CD14-positive monocyte (primary cell): Measurements from ENCODE around the gene SAR1B.

GRCh38 chr5:132871332-132872527 is 1.7 kb upstream of the LEAP2 start:
- CAGE, long polyA plus RNA = no peak

GRCh38 chr5:132874640-132875466 is 1.4 kb downstream of the LEAP2 start:
- CAGE, long polyA plus RNA = no peak

- CAGE, long polyA plus RNA = no peak
These were observed 42.1 kb downstream of the LEAP2 start for GRCh38 chr5:132915669-132915914.

DNA sequence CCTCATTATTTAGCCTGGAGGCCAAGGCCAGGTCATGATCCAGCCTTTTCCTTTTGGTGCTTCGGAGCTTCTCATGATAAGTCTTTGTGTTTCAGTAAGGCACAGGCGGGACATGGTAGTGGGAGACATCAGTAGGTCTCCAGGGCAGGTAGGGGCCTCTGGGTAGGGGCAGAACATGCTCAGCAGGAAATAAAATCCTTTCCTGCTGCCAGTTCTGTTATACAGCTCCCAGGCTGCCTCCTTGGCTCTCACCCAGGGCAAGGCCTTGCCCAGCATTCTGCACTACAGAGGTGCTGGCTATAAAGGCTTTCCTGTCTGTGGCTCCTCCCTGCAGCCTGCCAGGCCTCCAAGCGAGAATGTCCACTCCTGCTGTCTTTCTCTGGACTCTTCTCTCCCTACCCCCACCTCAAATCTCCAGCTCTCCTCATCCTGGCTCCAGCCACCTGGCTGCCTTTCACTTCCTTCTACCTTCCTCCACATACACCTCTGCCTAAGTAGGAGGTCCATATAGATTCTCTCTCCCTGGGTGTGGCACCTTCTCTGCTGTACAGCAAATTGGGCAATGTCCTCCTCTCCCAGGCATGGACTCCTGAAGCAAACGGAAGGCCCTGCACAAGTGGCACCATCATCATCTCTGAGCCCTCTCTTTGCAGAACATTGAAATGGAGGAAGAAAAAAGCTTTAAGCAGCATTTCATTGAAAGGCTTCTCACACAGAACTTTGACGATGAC is 128.6 kb downstream of the FSTL4 start:
- CAGE, long polyA plus RNA = no peak

GRCh38 chr5:134127943-134128277 is 13.4 kb downstream of the TCF7 start:
- CAGE, long polyA plus RNA = no peak

DNA sequence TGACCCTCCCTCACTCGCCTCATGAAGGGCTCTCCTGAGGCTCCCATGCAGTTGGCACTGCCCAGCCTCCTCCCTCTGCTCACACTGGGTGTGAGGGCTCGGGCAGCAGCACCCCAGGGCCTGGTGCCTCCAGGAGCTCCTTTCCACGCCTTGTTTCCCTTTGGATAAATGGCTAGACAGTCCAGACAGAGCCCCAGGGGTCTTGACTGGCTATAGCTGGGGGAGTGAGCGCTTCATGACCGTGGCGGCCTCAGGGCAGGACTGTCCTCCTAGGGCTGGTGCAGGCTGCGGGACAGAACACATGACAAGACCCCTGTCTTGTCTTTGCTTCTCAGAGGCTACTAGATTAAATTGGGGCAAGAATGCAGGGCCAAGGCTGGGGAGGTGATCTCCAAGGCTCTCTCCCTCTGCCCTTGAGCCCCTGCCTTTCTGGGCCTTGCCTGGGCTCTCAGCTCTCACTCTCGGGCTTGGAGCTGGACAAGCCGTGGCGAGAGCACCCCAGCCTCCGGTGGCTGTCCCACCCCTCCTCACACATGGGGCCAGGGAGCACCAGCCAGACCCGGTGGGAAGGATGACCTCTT is 13.9 kb downstream of the TCF7 start:
- CAGE, long polyA plus RNA = no peak

GRCh38 chr5:134177719-134178401 is 1.1 kb upstream of the SKP1 start:
- CAGE, long polyA plus RNA = no peak

- CAGE, long polyA plus RNA = no peak
These were observed 21.3 kb downstream of the PPP2CA start for GRCh38 chr5:134204603-134204986.

- CAGE, long polyA plus RNA = no peak
These were observed 21.0 kb upstream of the PPP2CA start for GRCh38 chr5:134246782-134247350.

DNA sequence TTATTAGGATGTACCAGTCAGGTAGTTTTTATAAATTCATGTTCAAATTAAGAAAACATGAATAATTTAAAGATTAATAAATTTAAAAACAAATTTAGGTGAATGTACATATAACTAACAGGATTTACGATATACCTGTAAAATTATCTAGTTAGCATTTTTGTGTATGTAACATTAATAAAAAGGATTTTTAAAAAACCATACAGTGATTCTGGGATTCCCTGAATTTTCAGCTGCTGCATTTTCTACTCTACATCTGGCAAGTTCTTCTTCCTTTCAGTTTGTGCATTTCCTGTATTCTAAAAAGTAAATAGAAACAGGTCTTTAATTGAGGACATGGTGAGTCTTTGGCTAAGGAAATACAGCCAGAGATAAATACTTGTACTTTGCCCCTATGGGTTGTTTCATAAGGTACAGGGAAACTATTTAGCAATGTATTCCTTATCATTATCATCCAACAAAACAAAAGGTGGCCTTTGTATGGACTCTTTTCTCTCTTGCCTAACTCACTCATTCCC is 67.5 kb downstream of the CDKL3 start:
- CAGE, long polyA plus RNA = no peak

DNA sequence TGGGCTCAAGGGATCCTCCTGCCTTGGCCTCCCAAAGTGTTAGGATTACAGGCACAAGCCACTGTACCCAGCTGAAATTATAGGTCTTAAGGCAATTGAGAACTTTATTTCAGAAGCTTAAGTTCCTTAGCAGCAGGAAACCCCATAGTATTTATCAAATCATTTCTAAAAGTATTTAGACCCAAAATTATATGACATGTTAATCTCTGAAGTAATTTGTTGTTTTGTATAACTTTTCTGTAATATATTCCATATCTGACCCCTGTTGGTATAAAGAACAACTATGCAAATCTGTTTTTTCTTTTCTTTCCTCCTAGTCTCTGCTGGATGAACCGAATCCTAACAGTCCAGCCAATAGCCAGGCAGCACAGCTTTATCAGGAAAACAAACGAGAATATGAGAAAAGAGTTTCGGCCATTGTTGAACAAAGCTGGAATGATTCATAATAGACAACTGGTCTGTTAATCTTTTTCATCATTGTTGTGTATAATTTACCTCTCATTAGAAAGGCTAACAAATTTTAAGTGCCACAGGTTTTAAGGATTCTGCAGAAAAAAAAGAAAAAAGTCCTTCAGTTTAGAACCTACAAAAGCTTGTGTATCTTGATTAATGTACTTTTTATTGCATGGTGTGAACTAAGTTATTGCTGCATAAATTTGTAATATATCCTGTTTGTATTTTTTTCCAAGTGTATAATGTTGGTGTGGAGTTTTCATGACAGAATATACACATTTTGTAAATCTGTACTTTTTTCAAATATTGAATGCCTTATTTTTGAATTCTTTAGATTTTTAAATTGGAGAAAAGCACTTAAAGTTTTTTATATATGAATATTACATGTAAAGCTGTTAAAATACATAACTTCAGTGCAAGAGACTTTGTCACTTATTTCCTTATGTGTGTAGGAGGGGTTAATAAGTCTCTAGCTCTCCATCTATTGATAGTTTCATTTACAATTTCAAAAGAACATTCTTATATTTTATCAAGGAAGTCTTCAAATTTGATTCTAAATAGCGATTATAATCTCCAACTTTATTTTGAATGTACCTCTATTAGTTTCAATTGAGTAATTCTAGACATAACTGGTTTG is 18.9 kb downstream of the UBE2B start:
- CAGE, long polyA plus RNA = no peak

DNA sequence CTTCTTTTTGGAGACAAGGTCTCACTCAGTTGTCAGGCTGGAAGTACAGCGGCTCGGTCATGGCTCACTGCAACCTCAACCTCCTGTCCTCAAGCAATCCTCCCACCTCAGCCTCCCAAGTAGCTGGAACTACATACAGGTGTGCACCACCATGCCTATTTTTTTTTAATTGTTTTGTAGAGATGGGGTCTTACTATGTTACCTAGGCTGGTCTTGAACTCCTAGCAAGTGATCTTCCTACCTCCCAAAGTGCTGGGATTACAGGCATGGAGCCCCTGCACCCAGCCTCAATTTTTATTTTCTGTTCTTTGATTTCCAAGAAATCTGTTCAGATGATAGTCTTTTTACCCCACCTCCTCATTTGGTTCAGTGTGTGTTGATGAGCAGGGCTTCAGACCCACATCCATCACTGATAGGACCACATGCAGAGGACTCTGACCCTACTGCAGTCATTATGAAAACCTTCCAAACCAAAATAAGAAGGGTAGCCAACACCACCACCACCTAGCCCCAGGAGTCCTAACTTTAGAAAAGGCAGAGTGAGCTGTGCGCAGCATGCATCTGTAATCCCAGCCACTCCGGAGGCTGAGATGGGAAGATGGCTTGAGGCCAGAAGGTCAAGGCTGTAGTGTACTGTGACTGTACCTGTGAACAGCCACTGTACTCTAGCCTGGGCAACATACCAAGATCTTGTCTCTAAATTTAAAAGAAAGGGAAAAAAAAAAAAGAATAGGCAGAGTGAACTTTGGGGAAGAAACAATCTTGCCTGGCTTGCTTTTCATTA is 13.2 kb downstream of the CDKN2AIPNL start:
- CAGE, long polyA plus RNA = no peak

- CAGE, long polyA plus RNA = no peak
These were observed 12.8 kb upstream of the JADE2 start for GRCh38 chr5:134512641-134513006.

GRCh38 chr5:134523904-134524109 is 1.7 kb upstream of the JADE2 start:
- CAGE, long polyA plus RNA = no peak

DNA sequence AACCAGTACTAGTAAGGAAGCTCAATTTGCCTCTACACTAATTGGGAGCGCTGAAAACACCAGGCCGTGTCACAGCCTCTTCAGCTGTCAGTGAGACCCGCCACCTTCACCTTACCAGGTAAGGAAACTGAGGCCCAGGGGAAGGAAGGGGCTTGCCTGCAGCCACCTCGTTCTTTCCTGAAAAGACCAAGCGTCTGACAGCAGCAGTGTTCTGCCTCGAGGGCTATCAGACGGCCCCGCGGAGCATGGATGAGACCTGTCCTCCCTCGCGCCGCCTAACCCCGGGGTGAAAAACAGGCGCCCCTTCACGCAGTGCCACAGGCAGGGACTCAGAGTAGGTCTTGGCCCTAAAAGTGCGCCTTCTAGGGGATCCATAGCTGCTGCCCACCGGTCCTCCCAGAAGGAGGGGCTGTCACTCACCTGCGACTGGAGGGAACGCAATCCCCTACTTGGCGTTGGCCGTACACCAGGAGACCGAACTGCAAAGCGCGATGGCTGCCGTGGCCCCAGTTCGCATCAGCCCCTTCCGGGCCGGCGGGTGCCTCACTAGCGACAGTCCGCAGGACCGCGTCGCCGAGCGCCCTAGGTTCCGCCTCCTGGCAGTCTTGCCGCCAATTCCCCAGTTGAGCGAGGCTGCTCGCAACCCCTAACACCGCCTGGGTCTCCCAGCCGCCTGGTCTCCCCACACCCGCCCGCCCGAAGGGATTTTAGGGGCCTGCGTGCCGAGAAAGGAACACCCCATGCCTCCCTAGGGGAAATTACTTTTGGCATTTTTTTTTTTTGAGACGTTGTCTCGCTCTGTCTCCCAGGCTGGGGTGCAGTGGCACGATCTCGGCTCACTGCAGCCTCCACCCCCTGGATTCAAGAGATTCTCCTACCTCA is at the start of gene SAR1B:
SAR1B (minus strand) TSS at position 521 of the 882 bp plus-strand sequence.
- CAGE, long polyA plus RNA = start-site peak on the minus strand centred at position 488 of the sequence, 41 bp wide, 210 and 220 reads in 2 replicates

GRCh38 chr5:134647535-134648306 is 864 bp upstream of the SEC24A start:
- CAGE, long polyA plus RNA = no peak

DNA sequence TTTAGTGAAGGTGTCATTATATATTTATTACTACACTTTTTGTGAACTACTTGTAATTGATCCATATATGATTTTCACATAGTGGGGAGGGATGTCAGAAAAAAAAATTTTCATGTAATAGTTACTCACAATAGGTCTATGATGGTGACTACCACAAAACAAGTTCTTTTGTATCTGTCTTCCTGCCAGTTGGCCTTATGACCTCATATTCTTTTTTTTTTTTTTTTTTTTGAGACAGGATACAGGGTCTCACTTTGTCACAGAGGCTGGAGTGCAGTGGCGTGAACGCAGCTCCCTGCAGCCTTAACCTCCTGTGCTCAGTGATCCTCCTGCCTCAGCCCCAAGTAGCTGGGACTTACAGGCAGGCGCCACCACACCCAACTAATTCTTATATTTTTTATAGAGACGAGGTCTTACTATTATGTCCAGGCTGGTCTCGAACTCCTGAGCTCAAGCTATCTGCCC is 10.9 kb downstream of the SEC24A start:
- CAGE, long polyA plus RNA = no peak

GRCh38 chr5:134923453-134924425 is 18.8 kb downstream of the PCBD2 start:
- CAGE, long polyA plus RNA = no peak

DNA sequence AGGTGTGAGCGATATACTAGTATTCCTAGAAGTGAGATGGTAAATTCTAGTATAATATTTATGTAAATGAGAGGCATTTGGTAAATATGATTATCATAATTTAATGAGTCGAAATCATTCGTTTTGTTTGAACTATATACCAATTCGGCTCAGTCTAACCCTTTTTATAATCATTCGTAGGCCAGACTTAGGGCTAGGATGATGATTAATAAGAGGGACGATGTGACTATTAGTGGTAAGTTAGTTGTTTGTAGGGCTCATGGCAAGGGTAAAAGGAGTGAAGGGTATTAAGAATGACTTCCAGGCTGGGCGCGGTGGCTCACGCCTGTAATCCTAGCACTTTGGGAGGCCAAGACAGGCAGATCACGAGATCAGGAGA is 23.3 kb downstream of the PCBD2 start:
- CAGE, long polyA plus RNA = no peak

GRCh38 chr5:135139249-135140237 is 105.5 kb upstream of the PITX1 start:
- CAGE, long polyA plus RNA = no peak